Skeletal muscle satellite cell (primary cell): ENCODE measurements around a stretch of chr13.

DNA sequence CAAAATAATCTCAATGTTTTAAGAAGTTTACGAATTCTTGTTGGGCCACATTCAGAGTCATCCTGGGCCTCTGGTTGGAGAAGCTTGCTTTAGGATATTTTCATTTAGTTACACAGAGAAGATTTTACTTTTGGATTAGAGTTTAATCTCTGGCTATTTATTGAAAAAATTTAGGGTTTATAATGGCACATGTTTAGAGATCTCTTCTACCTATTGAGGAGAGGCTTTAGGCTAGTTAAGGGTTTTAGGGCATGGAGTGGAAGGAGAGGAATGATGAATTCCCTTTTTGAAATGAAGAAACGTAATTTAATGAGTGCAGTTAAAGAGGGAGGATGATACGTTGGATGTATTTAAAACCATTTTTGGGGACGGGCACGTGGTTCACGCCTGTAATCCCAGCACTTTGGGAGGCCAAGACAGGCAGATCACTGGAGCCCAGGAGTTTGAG is 54.8 kb downstream of the PAN3 start:
- CAGE, long polyA plus RNA, result no peak

- CAGE, long polyA plus RNA, result no peak
Measured at GRCh38 chr13:28211440-28212306, 73.3 kb downstream of the PAN3 start.

- CAGE, long polyA plus RNA, result no peak
Measured at GRCh38 chr13:28239097-28239966, 101.0 kb downstream of the PAN3 start.

GRCh38 chr13:28280348-28280555 is 141.9 kb downstream of the PAN3 start:
- CAGE, long polyA plus RNA, result no peak

- CAGE, long polyA plus RNA, result no peak
Measured at GRCh38 chr13:28493486-28494204, 1.3 kb downstream of the FLT1 start.

GRCh38 chr13:28532364-28533379 is 37.7 kb upstream of the FLT1 start:
- CAGE, long polyA plus RNA, result no peak

DNA sequence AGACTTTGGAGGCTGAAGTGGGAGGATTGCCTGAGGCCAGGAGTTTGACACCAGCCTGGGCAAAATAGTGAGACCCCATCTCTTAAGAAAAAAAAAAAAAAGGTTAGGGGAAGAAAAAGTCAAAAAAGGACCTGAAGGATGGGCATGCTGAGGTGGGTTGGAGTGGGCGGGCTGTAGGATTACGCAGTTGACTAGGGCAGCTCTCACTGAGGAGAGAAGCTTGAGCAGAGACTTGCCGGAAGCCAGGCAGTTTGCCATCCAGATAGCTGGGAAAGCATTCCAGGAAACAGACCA is 13.1 kb upstream of the SLC46A3 start:
- CAGE, long polyA plus RNA, result no peak

DNA sequence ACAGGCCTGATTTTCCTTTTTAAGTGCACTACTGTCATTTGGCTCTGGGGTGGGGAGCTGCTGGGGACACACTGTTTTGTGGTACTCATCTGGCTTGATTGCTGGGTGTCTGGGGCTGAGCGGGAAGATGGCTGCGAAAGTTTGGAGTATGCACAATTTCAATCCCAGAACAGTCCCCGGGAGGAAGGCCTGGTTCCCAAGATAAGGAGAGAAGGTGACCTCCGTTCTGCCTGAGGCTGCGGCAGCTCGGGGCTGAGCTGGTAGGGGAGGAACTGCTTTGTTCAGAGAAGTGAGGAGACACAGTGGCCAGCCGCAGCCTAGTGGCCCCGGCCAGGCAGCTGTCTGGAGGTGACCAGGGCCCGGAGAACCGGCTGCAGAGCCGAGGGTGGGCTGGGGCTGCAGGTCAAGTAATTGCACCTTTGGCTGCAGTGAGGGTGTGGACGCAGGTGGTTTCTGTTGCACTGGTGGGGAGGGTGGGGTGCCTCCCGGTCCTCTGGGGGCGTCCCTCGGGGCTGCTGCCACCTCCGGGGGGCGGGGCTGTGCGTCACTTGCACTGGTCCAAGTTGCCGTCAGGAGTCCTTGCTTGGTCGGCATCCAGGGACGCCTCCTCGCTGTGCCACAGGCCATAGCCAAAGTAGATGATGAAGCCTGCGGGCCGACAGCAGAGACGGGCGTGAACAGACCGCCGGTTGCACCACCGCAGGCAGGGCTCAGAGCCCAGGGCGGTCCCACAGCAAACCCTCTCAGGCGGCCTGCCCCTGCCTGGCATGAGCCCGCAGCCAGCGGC is 81.4 kb downstream of the SLC7A1 start:
- CAGE, long polyA plus RNA, result no peak

GRCh38 chr13:29535741-29536309 is 59.7 kb downstream of the SLC7A1 start:
- CAGE, long polyA plus RNA, result no peak

DNA sequence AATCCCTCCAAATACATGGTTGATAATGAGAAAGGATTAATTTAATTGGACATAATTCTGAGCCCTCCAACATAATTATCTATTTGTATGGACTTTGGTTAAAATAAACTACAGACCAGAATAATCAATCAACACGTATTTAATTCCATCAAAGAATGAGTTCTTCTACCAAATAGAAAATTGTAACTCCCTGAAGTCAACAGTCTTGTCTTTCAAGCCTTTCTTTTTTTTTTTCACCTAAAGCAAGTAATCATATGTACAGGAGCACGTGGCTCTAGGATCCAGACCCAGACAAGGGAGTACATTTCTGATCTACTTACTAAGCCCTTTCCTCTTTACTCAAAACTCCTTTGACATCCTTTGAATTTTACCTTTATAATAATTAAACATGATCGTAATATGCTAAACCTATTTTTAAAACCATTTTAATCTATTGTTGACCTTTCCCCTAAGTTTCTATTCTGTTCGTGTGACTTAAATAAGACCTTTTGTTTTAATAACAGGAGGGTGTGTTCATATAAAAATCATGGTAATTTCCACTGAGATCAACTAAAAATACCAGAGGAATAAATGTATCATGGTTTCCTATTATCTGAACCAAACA is 1.8 kb downstream of the SLC7A1 start:
- CAGE, long polyA plus RNA, result no peak

GRCh38 chr13:29849350-29850142 is 871 bp downstream of the UBL3 start:
- CAGE, long polyA plus RNA, result no peak

GRCh38 chr13:29908414-29908735 is 58.0 kb upstream of the UBL3 start:
- CAGE, long polyA plus RNA, result no peak

DNA sequence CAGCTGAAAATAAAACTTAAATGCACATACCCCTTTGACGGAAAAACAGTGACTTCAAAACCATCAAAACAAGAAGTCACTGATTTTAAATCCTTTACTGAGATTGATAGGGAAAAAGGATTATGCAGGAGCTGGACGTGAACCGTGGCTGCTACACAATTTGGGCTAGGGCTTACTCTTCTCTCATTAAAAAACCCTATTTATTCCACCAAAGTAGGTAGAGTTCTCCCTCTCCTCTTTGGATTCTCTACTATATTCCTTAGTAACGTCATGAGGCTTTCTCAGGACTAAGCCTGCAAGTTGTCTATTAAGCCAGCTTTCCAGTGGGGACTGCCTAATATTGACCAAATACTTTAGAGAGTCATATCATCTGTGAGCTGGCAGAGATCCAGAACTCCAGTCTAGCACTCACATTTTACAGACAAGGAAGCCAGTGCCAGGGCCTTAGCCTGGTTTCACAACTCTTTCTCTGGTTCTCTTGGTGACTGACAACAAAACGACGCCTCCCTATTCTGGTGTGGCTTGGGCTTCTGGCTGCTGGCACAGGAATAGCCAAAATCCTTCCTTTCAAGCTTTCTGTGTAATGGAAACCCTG is 74.9 kb upstream of the UBL3 start:
- CAGE, long polyA plus RNA, result no peak

DNA sequence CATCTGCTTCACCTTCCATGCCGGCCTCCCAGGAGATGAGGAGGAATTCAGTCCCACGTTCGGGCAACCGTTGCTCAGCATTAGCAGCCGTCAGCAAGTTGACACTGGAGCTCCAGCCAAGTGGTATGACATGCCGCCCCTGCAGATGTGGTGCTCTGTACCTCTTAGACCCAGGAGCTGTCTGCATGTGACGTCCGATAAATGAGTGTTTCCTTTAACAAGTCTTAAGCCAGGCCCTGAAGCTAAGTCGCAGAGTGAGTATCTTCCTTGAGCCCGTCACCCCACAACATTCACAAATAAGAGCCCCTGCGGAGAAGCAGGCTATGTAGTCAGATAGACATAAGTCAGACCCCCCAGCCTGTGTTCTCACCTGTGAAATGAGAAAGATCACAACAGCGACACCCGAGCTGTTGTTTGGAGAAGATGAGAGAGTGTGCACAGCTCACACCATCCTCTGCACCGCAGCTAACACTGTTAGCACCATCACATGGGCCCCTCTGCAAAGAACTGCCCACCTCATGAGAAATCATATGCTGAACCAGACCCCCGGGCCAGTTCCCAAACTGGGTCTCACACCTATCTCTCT is 150.2 kb downstream of the KATNAL1 start:
- CAGE, long polyA plus RNA, result no peak

DNA sequence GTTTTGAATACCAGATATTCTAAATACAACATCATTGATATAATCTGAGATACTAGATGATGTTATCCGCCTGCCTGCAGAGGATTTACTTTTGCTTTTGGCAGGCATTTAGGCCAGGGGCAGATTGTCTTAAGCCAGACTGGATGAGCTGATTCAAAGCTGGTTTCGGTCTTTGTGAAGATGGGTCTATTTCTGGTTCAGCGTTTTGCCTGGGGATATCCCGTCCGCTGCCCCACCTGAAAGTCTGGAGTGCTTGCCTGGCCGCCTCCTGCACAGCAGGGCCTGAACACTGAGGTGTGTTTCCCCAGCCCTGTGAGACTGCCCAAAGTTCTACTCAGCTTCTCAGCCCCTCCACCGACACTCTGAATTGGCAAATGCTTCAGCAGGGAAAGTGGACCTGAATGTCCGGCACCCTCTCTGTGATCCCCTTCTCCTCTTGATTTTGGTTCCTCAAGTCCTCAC is 149.7 kb downstream of the KATNAL1 start:
- CAGE, long polyA plus RNA, result no peak

DNA sequence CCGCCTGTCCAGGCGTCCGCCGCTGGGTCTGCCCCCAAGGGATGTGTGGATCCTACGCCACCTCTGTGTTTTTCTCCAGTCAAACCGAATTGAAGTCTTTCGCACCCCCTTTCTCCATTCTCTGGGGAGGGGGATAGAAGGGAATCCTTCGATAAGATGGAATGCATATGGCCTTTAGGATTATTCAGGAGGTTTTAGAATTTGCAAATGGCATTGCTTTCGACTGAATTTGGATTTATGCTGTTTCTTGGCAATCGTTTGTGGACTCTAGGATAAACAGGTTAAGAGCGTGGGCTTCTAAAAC is 382 bp upstream of the KATNAL1 start:
- CAGE, long polyA plus RNA, result no peak

GRCh38 chr13:30340220-30341258 is 33.2 kb upstream of the KATNAL1 start:
- CAGE, long polyA plus RNA, result no peak

DNA sequence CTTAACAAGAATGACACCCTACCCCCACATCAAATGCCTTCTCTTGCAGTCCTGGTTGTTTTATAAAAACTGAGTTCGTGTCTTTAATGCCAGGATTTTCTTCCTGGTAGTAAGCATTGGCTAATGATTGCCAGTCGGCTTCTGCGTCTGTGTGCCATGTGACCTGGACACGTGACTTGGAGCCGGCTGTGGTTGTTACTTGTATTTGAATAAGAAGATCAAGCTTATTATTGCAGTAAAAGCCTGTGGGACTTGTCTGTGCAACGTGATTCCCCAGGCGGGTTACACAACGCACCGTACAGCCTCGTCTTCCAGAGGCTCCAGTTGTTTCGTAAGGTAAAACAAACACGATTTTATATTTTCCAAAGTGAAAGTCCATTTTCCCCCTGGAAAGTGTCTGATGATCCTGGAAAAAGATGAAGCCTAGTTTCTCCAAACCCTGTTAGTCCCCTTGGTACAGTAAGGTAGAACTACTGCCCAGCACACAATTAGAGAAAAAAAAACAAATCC is 26.8 kb upstream of the UBE2L5 start:
- CAGE, long polyA plus RNA, result no peak

- CAGE, long polyA plus RNA, result no peak
Measured at GRCh38 chr13:30429281-30429694, 7.0 kb downstream of the UBE2L5 start.

- CAGE, long polyA plus RNA, result no peak
Measured at GRCh38 chr13:30442989-30443473, 20.7 kb downstream of the UBE2L5 start.